Urinary bladder (tissue), 3 donors: ENCODE data around the gene VIPR2.

DNA sequence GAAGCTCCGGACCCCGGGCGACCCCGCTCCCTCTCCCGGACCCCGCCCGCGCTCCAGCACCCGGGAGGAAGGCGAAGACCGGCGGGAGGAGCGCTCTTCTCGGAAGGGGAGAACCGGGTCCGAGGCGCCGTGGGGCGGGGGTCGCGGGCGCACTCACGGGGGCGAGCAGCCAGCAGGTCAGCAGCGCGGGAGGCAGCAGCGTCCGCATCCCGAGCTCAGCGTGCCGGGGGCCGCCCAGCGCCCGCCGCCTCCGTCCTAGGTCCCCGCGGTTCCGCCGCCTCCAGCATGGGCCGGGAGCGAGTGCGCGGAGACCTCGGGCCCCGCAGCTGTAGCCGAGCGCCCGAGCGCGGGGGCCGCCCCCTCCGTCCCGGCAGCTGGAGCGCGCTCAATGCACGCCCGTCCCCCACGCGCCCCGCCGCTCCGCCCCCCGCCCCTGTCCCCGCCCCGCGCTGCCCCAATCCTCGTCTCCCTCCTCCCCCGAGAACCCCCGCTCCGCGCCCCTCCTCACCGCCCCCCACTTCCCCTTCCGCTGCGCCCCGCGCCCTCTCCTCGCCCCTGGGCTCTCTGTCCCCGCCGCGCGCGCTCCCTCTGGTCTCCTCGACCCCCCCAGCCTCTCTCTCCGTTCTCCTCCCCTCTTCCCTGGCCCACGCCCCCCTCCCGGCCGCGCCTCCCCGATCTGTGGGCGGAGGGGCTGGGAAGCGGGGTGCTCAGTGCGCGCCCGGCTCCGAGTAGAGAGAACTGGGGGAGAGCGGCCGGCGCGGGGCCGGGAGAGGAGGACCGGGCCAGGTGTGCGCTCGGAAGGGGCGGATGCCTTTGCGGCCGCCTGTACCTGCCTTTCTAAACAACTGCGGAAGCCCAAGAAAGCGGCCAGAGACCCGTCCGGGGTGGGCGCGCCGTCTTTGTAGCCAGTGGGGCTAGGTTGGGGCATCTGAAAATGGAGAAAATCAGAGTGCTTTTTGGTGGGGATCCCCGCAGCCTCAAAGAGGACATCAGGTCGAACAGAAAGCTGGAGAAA lies at the start of gene VIPR2:
Gene VIPR2, minus strand, starts transcription at position 304 of the 1,015 bp plus-strand sequence.
- PRO-cap = bidirectional peak, plus-strand start at position 731 of the sequence, minus-strand start at position 376 of the sequence
- RAMPAGE, long total RNA = no peak

- PRO-cap = no peak
- RAMPAGE, long total RNA = no peak
Measured at GRCh38 chr7:159195583-159196234, 51.0 kb upstream of the VIPR2 start.